Smooth muscle cell (in vitro differentiated cells): ENCODE results near the gene FAM53B.

DNA sequence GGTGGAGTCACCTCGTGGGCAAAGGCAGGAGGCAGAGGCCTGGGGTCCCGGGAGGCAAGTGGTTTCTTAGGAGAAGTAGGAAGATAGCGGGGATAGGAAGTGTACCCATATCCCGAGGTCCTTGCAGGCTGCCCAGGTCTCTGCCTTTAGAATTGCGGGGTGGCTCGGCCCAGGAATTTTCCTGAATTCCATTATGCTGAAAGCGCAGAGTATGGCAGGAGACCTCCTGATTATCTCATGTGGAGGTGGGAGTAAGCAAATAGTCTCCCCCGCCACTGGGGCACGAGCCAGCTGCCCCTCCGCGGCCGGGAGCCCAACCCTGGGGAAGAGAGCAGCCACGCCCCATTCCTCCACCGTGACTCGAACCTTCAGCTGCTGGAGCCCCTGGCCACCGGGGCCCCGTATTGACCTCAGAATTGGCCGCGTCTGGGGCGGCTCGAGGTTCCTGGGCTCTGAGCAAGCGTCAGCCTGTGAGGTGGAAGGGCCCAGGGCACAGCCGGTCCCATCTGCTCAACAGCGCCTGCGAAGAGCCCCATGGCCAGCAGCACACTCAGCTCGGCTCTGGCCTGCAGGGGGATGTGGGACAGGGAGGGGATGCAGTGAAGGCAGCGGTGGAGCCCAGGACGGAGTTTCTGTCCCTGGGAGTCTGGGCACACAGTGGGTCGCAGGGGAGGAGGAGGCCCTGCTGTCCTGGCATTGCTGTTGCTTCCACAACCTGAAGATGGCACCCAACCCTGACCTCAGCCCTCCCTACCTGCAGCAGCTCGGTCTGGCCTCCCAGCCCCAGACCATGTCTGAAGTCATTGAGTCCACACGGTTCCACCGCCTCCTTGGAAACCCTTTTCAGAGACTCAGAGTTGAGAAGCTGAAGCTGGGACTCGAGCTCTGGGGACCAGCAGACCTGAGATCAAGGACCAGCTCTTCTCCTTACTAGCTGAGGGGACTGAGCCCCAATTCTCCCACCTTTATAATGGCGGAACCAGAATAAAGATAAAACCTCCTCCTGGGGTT lies 97.8 kb downstream of the CHST15 start:
- RAMPAGE, long total RNA = no peak

DNA sequence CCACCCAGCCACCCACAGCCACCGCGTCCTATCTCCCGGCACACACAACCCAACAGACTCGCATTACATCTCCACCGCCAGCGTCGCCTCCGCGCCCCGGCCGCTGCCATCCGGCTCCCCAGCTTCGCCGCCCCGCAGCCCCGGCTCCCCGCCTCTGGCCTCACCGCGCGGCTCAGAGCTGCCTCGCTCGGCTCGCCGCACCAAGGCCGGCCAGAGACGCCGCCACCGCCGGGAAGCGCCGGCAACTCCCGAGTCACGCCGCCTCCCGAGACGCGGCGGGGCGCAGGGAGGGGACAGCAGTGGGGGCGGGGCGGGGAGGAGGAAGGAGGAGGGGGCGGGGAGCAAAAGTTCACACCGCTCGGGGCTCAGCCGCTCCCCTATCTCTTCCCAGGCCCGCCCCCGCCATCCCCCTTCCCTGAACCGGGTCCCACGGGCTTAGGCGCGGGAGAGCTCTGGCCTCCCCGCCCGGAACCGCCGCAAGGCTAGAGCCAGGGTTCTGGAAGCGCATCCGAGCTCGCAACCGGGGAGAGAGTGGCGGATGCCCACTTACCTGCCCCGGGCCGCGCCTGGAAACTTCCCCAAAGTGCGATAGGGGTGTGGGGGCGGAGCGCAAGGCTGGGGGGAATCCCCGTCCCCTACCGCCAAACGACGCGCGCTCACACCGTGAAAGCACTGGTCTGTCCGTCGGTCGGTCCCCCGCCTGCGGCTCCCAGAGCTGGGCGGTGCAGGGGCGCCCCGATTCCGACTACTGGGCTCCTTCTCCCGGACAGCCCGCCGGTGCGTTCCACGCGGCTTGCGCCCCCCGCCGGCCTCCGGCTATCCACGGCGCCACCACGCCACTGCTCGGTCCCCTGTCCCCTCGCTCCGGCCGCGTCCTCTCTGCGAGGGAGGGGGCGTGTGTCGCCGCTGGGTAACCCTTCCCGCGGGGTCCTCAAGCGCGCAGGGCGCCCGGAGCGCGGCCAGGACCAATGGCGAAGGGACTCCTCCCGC lies 943 bp downstream of the CHST15 start:
- RAMPAGE, long total RNA = no peak

GRCh38 chr10:124138408-124138681 lies 44.9 kb upstream of the CHST15 start:
- RAMPAGE, long total RNA = no peak

DNA sequence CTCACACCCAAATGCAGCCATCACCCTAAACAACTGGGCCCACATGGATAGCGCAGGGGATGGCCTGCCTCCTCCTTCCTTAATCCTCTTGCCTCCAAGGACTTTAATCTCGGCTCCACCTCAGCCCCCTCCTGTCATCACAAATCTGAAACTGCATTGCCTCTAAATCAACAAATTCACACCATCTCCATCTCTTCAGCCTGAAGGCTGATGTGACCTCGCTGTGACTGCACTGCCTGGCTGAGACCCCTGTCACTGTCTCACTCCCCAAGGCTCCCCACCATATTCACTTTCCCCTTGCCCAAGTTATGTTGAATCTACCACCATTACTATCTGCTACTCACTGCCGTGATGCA lies 71.7 kb upstream of the CHST15 start:
- RAMPAGE, long total RNA = no peak

DNA sequence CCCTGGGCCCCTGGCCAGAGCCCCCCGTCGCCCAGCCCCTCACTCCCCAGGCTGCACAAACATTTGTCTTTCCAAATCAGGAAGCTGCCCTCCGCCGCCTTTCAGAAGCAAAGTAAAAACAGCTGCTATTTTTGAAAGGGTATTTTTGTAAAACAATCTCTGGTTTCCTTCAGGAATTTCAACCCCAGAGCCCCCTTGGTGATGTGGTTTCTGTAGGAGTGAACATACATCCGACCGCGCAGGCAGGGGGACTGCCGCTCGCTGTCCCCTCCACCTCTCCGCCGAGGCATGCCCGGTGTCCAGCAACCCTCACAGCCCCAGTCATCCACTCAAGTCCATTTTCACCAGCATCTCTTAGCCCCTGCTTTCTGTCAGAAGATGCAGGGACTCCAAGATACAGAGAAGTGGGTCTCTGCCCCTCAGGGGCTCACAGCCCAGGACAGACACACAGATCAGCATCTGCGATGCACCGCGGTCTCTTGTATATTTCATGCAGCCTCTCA lies 128.6 kb upstream of the CHST15 start:
- RAMPAGE, long total RNA = no peak

DNA sequence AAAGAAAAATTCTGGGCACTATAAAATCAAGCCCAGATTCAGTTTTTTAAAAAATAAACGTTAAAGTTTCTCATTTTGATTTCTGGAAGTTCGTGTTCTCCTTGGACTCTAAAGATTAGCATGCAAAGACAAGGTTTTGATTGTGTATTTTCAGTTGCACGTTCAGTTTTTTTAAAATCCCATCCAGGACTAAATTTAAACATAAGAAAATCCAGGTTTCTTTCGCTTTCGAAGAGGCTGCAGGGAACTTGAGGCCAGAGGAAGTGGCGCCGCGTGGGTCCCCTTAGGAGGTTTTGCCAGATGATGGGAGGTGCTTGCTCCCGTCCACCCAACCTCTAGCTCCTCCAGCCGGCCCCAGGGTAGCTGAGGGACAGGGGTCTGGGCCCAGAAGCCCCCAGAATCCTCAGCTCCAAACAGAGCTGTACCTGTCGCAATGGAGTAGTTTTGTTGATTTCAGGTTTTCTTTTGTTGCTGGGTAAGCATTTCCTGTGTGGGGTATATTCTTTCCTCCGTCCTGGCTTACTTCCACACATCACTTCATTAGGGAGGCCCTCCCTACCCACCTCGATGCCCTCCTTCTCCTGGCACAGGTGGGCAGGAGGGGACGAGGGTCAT lies 32.4 kb downstream of the LHPP start:
- RAMPAGE, long total RNA = no peak

DNA sequence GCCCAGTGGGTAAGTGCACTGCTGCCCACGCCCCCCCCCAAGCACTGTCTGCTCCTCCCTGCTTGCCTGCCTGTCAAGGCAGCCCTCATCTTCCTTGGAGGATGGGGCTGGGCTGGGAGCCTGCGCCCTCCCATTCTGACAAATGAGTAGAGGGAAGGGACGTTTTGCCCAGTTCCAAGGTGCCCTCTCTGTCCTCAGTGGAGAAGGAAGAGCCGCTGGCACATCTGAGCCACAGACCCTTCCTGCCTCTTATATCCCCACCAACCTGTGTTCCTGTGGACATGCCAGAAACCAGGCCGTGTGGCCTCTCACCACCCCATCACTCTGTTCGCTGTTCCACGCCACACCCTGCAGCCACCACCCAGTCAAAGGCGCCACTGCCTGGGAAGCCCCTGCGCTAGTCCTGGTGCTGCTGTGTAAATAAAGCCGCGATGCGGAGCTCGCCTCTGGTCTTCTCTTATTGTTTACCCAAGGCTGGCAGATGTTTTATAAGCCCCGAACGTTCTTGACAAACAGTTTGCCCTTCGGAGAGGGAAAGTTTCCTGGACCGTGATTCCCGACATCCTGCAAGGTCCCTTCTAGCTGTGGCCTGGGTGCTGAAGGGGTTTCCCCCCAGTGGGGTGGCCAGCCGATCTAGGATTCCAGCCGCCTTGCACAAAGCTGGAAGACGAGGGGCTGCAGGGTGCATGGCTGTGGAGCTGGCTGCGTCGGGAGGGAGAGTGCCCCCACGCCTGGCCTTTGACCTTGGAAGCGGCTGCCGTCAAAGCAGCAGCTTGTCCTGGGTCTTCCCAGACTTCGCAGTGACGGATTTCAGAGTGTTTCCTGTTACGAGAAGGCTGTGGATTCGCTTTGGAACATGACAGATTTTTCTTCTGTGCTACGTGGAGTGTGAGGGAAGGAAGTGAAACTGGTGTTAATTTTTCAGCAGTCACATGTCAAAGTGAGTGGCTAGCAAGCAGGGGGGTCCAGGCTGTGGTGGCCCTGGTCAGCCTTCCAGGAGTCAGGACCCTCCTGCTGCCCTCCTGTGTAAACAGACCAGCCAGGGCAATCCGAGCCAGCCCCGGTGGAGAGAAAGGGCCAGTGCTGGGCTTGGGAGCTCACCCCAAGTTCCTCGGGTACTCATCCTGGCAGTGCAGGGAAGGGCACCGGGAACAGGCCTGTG lies 61.5 kb downstream of the LHPP start:
- RAMPAGE, long total RNA = no peak

- RAMPAGE, long total RNA = no peak
Observed at GRCh38 chr10:124538683-124539258, 77.1 kb downstream of the LHPP start.

GRCh38 chr10:124605501-124606357 lies 138.4 kb downstream of the FAM53B start:
- RAMPAGE, long total RNA = no peak

- RAMPAGE, long total RNA = no peak
Observed at GRCh38 chr10:124611817-124612277, 132.3 kb downstream of the FAM53B start.

DNA sequence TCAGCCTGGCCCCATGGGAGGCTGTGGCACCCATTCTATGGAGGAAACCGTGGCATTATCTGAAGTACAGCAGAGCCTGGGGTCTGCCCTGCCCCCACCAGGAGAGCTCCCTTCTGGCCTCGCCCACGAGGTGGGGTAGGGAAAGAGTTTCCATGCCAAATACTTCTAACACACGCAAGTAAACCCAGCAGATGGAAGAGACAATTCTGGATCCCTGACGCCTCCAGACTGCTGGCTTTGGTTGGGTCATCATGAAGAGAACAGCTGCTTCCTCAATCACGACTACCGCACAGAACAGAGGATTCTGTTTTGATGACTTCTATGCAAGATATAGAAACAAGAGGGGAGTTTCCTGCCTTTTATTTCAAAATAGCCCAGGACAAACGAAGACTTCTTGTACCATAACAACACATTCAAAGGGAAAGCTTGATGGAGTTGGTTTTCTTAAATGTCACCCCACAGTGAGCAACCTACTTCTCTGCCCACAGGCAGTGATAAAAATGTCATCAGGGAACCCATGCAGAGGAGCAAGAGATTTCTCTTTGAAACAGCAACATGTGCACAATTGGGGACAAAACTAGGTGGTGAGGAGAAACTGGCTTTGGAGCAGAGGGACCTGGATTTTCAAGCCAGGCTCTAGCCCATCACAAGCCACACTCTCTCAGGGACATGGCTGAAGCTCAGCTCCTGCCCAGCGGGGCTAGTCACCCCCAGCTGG lies 15.7 kb downstream of the FAM53B start:
- RAMPAGE, long total RNA = no peak

- RAMPAGE, long total RNA = no peak
Observed at GRCh38 chr10:124743809-124744998, at the start of gene FAM53B. FAM53B (minus strand) TSS chr10:124744378.

DNA sequence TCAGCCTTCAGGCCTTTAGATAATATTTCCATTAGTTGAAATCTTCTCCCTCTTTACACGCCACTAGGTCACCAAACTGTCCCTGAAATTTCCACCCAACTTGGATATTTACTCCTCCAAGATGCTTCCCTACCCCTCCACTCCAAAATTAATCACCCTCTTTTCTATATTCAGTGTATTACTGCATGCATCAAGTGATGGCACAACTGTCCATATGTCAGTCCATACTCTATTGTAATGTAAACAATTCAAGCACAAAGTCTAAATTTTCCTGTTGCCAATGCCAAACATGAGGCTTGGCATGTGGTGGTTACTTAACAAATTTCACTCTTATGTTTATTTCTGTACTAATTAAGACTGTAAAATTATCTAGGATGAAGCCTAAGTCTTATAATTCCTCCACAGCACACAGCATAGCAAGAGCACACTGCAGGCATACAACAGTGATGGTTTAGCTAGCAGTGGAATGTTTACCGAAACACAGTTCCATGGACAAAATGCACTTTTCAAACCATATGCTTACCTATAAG lies 3.5 kb downstream of the EEF1AKMT2 start:
- RAMPAGE, long total RNA = no peak

DNA sequence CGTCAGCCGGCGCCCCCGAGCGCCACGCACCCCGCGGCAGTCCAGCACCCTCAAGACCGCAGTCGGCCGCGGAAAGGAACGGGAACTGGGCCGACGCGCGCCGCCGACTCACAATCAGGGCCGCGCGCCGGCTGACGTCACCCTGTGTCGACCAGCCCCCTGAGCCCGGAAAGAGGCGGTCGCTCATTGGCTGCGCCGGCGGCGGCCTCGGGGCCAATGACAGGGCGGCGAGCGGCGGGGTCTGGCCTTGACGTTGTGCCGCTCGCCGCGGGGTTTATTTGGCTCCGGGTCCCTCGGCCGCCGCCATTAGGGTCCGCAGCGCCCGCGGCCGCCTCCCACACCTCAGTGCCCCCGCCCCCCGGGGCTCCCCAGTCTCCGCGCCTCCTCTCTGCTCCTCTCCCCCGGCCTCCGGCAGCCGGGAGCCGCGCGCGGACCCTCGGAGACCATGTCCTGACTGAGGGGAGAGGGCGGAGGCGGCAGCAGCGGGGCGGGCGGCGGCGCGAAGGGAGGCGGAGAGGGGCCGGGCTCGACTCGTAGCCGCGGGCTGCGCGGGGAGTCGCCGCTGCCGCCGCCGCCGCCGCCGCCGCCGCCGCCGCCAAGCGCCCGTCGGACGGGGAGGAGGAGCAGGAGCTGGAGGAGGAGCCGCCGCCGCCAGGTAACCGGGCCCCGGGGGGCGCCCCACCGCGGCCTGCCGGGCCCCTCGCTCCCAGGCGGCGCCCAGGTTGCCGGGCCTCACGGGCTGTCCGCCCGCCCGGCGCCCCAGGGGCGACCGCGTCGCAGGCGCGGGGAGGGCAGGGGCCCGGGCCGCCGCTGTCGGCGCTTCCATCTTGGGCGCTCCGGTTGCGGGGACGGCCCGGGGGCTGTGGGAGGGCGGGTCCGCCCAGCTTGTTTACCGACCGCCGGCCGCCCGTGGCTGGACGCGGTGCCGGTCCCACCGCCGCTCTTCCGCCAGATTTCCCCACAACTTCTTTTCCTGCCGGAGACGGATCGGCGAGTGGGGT lies 25.0 kb upstream of the ZRANB1 start:
- RAMPAGE, long total RNA = no peak

GRCh38 chr10:124983008-124984022 lies 41.4 kb downstream of the ZRANB1 start:
- RAMPAGE, long total RNA = no peak

DNA sequence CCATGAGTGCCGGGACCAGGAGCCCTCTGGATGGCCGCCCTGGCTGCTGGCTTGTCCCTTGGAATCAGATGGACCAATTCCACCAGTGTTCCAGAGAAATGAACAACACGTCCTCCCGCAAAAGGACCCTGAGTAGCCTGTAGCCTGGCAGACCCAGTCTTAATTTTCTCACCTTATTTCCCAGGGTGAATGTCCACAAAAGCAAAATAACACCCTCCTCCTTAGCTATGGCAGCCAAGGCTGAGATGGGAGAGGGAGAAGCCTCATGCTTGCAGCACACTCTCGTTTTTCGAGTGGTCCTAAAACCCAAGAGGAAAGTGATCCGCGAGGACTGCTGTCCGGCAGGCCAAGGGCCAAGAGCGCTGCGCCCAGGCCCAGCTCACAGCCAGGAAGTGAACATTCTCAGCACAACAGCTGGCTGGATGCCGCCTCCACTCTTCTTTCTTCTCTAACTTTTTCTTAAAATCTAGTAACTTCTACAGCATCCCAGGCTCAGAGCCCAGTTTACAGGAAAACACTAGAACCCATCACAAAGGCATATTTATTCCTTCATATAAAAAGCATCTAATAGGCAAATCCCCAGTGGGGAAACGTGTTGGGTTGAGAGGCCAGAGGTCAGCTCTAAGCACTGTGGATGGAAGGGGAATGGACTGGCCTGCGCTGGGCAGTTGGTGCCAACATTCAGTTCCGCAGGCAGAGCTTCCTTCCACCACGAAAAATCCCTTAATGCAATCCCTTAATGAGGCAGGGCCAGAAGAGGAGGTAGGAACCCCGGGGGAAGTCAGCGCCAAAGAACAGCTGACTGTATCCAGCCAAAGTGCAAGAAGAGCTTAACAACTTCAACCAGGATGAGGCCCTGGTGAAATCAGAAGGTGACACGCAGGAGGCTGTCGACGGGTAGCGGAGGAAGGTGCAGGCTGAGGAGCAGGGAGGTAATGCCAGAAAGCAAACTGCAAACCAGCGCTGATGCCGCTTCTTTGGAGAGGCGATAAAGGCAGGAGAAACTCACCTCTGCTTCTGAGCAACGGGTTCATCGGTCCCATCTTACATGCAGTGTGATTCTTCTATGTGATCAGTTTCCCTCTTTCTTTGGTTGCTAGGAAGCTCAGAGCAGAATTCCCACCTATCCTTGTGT lies 11.2 kb downstream of the CTBP2 start:
- RAMPAGE, long total RNA = no peak

DNA sequence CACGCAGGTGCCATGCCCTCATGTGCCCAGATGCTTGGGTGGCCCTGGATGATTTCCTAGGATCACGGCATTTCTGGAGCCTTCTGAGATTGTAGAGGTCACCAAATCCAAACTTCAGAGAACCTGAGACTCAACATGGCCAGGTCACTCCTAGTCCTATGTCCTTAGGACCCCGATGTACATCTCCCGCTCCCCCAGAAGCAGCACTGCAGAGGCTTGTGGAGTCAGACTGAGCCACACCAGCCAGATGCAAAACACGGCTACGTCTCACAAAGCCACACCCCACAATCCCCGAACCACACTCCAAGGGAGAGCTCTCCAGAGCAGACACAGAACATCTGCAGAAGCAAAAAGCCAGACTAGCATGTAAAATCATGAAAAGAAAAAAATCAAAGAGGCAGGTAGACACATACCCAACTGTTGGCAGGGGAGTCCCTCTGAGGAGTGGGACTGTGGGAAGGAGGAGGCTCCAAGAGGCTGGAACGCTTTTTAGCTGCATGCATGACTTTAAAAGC lies 27.5 kb upstream of the CTBP2 start:
- RAMPAGE, long total RNA = no peak

GRCh38 chr10:125064879-125065797 lies 37.3 kb upstream of the CTBP2 start:
- RAMPAGE, long total RNA = no peak

GRCh38 chr10:125075622-125076644 lies 48.1 kb upstream of the CTBP2 start:
- RAMPAGE, long total RNA = no peak

GRCh38 chr10:125087664-125088342 lies 59.9 kb upstream of the CTBP2 start:
- RAMPAGE, long total RNA = no peak